Breast (tissue), 4 donors: ENCODE data around the genes SLC7A10, CEBPG, CHST8 and GARRE1.

GRCh38 chr19:32676207-32676929 lies 720 bp downstream of the RGS9BP start:
- PRO-cap, 3 experiments, result no peak in any of the 3 experiments
- RRBS, result 6% methylated on average over 14 of the region's 96 CpGs

DNA sequence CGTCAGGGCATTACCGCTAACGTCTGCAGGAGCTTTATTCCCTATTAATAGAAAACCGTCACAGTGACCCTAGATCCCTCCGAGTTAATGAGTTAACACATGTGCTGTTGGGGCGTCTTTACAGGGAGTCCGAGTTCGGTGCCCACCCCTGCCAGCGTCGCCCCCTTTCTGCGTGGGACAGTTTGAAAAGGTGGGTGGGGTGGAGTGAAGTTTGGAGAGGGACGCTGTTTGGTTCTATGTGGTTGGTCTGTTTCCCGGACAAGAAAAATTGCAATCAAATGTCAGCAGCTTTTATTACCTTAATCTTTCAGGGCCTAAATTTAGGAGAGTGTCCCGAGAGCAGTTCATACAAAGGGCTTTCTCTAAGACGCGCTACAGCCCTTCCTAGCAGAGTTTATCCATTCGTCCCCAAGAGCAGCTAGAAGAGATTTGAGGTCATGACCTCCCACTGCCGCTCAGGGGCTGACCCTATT lies 1.6 kb downstream of the RGS9BP start:
- PRO-cap, 3 experiments, result no peak in any of the 3 experiments
- RRBS, result no CpG with 5 or more reads among the region's 18 CpGs

DNA sequence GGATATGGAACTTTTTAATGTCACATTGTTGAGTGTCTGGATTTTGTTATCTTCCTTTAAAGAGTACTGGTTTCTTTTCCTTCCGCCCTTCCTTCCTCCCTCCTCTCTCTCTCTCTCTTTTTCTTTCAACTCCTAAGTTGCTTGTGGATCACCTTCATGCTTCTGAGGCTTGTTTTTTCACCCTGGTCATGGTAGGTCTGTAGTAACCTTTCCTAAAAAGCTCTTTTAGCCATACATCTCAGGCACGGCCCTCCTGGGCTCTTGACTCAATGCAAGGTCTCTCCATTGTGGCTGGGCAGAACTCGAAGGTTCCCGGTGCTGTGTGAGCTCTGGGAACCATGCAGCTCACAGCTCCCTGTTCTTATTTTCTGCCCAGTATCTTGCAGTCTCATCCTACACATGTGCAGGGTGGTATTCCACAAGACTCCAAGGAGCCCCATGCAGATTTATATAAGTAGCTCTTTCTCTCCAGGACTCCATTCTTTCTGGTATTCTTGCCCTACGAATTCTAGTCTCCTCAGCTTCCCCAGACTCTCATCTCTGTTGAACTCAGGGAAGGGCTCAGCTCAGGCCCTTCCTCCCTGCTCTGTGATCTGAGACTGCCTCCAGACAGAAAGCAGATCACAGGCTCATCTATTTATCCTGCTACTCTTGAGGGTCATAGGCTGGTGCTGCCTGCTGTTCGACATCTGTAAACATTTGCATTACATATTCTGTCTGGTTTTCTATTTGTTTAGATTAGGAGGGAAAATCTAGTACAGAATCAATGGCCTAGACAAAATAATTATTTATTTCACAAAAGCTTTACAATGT lies 43.3 kb downstream of the CEP89 start:
- PRO-cap, 3 experiments, result no peak in any of the 3 experiments
- RRBS, result no CpG with 5 or more reads among the region's 6 CpGs

- PRO-cap, 3 experiments, result no peak in any of the 3 experiments
- RRBS, result no CpG with 5 or more reads among the region's 15 CpGs
Observed at GRCh38 chr19:32959759-32960326, 11.9 kb downstream of the CEP89 start.

GRCh38 chr19:33037016-33037811 lies 27.5 kb downstream of the RHPN2 start:
- PRO-cap, 3 experiments, result peak in 2 of 3 experiments; most common plus-strand start chr19:33037431 (in 2)
- RRBS, result no CpG with 5 or more reads among the region's 19 CpGs

GRCh38 chr19:33175929-33176509 lies 18.1 kb upstream of the LRP3 start:
- PRO-cap, 3 experiments, result no peak in any of the 3 experiments
- RRBS, result no CpG with 5 or more reads among the region's 14 CpGs

- PRO-cap, 3 experiments, result no peak in any of the 3 experiments
- RRBS, result 3% methylated on average over 22 of the region's 33 CpGs
Observed at GRCh38 chr19:33225713-33226077, at the start of gene SLC7A10. Gene SLC7A10, minus strand, starts transcription at chr19:33225850.

- PRO-cap, 3 experiments, result no peak in any of the 3 experiments
- RRBS, result no CpG with 5 or more reads among the region's 11 CpGs
Observed at GRCh38 chr19:33293974-33294630, 8.2 kb downstream of the CEBPA start.

GRCh38 chr19:33373652-33373889 lies at the start of gene CEBPG:
Gene CEBPG, plus strand, starts transcription at chr19:33373709.
- PRO-cap, 3 experiments, result peak in 3 of 3 experiments; most common plus-strand start chr19:33373805 (in 2)
- RRBS, result no CpG with 5 or more reads among the region's 37 CpGs

DNA sequence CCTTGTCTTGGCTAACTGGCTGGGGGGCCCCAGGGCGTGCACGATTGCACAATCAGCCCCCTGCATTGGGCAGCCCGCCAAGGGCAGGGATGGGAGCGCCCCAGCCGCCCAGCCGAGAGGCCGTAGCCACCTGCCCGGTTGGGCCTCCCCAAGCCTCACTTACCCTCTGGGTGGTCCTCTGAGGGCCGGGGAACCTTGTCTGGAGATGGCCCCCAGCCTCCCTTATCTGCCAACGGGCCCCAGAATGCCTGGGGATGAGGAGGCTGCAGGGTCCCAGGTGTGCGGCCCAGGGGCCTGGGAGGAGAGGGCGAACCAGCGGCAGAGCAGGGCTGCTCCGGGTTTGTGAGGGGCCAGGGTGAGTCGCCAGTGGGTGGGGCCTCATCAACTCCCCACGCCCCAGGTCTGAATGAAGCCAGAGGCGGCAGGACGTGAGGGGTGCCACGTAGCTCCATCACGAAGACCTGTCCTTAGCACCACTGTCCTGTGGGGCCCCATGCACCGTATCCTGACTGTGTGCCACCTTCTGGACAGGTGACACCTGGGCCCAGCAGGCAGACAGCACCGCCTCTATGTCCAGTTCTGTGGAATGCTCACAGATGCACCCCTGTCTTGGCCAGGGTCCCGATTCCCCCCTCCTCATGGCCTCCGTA lies 17.1 kb downstream of the CEBPG start:
- PRO-cap, 3 experiments, result no peak in any of the 3 experiments
- RRBS, result 18% methylated on average over 2 of the region's 24 CpGs

DNA sequence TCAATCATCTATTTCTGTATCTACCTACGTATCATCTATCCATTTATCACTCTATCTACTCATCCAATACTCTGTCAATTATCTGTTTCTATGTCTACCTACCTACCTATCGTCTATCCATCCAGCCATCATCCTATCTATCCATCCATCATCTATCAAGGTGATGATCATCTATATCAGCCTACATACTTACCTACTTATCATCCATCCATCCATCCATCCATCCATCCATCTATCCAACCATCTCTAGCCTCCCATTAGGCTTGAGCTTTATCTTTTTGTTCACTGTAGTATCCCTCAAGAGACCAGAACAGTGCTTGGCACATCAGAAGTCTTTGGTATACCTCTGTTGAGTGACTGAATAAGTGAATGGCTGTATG lies 49.4 kb downstream of the CEBPG start:
- PRO-cap, 3 experiments, result no peak in any of the 3 experiments
- RRBS, result no CpG with 5 or more reads among the region's 2 CpGs

DNA sequence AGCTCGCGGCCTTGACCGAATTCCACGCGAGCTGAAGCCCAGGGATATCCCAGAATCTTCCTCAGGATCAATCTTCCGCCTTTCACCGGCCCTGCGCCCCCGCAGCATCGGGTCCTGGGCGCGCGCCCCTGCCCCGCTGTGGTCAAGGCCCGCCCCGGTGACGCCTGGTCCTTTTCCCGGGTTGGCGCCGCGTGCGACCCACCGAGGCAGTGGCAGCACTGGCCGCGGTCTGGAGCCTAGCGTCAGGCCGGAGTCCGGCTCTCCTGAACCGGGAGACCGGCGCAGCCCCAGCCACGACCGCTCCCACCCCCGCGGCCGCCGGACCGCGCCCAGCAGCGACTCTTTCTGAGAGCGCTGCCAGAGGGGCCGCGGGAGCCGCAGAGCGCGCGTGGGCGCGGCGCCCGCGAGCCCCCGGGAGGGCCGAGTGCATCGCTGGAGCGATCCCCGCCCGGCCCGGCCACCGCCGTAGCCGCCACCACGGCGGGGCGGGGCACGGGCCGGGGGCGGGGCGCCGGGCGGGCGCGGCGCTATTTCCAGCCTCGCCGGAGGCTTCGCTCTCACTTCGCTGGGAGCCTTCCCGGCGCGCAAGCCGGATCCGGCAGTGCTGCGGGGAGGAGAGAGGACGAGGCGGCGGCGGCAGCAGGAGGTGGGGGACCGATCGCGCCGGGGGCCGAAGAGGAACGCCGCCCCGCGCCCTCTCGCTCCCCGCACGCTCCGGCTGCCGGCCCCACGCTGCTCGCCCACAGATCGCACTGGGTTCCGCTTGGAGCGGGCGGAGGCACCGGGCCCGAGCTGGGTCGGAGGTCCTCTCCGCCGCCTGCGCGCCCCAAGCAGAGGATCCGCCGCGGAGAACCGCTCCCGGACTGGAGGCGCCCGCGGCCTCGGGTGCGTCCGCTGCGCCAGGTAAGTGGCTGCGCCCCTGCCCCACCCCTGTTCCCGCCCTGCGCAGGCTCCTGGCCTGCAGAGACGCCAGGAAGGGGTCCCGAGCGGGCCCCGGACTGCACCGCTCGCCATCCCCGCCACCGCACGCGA lies at the start of gene CHST8:
Gene CHST8 (plus strand): TSS at position 560 of the 1,032 bp plus-strand sequence.
- PRO-cap, 3 experiments, result peak in 3 of 3 experiments; most common plus-strand start position 560 of the sequence (in 3); most common minus-strand start position 474 of the sequence (in 1)
- RRBS, result 3% methylated on average over 104 of the region's 140 CpGs

DNA sequence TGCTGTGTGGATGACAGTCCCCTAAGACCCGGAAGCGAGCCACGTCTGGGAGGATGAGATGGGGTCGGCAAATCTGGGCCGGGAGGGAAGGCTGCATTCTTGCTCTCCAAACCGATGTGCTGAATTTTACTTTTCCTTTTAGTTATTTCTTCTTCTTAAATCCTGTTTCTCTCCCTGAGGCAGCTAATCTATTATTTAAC lies 15.8 kb upstream of the KCTD15 start:
- PRO-cap, 3 experiments, result no peak in any of the 3 experiments
- RRBS, result 9% methylated on average over 5 of the region's 6 CpGs

GRCh38 chr19:33819805-33820924 lies 23.5 kb downstream of the KCTD15 start:
- PRO-cap, 3 experiments, result peak in 1 of 3 experiments; most common minus-strand start chr19:33820513 (in 1)
- RRBS, result 2% methylated on average over 38 of the region's 66 CpGs

- PRO-cap, 3 experiments, result peak in 2 of 3 experiments; most common plus-strand start chr19:33905529 (in 2); most common minus-strand start chr19:33905716 (in 1)
- RRBS, result 1% methylated on average over 5 of the region's 34 CpGs
Observed at GRCh38 chr19:33905215-33905874, 108.7 kb downstream of the KCTD15 start.

GRCh38 chr19:34134224-34135120 lies 37.8 kb upstream of the LSM14A start:
- PRO-cap, 3 experiments, result peak in 3 of 3 experiments; most common plus-strand start chr19:34134581 (in 1); most common minus-strand start chr19:34134419 (in 3)
- RRBS, result no CpG with 5 or more reads among the region's 62 CpGs

DNA sequence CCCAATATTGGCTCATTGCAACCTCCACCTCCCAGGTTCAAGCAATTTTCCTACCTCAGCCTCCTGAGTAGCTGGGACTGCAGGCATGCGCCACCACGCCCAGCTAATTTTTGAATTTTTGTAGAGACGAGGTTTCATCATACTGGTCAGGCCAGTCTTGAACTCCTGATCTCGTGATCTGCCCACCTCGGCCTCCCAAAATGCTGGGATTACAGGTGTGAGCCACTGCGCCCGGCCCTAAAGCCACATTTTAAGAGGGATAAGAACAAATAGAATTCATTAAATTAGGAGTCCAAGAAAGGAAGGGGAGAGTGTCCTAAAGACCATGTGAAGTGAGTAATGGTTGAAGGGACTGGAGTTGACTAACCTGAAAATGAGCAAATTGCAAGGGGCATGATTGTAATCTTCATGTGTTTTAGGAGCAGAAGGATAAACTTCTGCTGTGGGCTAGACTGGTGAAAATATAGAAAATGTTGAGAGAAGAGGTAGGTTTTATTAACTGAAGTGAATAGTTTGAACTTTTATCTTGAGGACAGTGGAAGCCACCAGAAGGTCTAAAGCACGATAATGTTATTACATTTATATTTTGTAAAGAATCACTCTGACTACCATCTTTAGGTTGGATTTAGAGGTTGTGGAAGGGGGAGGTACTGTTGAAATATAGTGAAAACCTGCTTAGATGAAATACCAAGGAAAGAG lies 35.4 kb downstream of the LSM14A start:
- PRO-cap, 3 experiments, result no peak in any of the 3 experiments
- RRBS, result no CpG with 5 or more reads among the region's 8 CpGs

DNA sequence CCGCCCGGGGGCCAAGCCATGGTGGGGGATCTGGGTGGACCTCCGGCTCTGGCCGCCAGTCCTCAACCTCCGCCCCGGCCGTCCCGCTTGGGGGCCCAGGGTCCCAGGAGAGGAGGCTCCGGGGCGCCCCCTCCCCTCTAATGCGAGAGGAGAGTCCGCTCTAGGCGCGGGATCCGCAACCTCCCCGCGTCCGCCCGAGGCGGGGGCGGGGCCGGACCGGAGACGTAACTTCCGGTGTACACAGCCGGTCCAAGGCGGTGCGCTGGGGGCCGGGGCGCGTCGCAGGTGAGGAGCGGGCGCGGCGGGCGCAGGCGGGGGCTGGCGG lies at the start of gene GARRE1:
Gene GARRE1 (plus strand): TSS at position 225 of the 325 bp plus-strand sequence.
- PRO-cap, 3 experiments, result peak in 3 of 3 experiments; most common plus-strand start position 252 of the sequence (in 3); most common minus-strand start position 213 of the sequence (in 2)
- RRBS, result 3% methylated on average over 7 of the region's 39 CpGs

DNA sequence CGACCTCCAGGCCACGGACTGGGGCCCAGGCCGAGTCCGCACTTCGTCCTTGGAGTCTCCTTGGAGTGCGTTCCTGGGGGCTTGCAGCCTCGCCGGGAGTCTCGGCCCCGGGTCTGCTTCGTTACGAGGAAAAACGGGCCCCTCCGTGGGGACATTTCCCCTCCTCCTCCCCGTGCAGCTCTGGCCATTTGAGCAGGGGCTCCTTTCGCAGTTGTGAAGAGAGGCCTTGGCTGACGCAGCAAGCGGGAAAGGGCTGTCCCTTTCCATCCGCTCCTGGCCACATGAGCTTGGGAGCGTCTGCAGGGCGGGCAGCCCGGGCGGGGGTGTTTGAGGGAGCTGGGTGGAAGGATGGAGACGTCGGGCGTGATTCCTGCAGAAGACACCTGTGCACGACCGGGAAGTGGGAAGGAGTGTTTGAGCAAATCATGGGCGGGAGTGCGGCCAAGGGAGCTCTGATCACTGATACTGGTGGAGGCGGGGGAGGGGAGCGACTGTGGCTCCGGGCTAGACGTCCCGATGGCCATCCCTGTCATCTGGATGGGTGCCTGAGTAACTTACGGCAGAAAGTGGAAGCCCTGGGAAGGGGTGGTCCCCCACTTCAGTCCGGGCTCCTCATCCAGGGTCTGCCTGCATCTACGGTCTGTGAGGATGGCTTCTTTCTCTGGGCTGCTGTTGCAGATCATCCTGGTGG lies 644 bp downstream of the GPI start:
- PRO-cap, 3 experiments, result peak in 3 of 3 experiments; most common plus-strand start position 311 of the sequence (in 1); most common minus-strand start position 275 of the sequence (in 2)
- RRBS, result 3% methylated on average over 16 of the region's 38 CpGs

DNA sequence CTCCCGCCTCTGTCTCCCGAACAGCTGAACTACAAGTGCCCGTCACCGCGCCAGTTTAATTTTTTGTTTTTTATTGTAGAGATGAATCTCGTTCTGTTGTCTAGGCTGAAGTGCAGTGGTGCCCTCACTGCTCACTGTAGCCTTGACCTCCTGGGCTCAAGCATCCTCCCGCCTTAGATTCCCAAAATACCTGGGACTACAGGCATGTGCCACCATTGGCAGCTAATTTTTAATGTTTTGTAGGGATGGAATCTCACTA lies 2.5 kb upstream of the WTIP start:
- PRO-cap, 3 experiments, result no peak in any of the 3 experiments
- RRBS, result no CpG with 5 or more reads among the region's 7 CpGs